Mononuclear cell (primary cell): ENCODE measurements around the gene OPTN.

DNA sequence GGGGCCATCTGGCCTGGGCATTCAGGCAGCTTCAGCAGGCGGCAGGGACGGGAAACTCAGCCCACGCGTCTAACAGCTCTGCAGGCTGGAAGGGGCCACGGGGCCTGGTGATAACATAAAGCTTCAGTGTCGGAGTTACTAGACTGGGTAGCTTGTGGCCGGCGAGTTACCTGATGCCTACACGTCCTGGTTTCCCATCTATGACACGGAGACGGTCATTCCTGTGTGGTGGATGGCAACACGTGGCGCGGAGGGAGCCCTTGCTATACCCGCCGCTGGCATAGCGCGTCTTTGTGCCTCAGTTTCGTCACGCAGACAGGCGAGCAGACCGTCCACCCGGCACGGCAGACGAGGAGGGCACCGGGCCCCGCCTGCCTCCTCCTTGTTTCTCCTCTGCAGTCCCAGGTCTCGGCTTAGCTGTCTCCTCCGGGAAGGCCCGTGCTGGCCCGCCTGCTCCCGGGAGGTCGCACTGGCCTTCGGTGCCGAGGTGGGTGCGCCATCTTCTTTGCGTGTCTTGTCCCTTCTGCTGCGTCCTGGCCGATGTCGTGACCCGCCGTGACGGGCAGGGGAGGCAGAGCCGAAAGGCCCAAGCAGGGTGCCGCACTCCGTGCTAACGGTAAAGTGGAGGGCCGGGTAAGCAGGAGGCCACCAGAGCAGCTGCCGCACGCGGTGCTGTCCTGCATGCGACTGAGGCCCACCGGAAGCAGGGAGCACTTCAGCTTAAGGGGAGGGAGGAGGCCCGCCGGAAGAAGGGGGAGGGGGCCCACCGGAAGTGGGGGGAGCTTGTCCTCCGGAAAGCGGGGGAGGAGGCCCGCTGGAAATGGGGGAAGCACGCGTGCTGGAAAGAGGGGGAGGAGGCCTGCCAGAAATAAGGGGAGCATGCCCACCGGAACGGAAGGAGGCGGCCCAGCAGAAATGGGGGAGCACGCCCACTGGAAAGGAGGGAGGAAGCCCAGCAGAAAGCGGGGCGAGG lies 71.1 kb downstream of the PROSER2 start:
- RRBS, result 91% methylated on average over 16 of the region's 67 CpGs

DNA sequence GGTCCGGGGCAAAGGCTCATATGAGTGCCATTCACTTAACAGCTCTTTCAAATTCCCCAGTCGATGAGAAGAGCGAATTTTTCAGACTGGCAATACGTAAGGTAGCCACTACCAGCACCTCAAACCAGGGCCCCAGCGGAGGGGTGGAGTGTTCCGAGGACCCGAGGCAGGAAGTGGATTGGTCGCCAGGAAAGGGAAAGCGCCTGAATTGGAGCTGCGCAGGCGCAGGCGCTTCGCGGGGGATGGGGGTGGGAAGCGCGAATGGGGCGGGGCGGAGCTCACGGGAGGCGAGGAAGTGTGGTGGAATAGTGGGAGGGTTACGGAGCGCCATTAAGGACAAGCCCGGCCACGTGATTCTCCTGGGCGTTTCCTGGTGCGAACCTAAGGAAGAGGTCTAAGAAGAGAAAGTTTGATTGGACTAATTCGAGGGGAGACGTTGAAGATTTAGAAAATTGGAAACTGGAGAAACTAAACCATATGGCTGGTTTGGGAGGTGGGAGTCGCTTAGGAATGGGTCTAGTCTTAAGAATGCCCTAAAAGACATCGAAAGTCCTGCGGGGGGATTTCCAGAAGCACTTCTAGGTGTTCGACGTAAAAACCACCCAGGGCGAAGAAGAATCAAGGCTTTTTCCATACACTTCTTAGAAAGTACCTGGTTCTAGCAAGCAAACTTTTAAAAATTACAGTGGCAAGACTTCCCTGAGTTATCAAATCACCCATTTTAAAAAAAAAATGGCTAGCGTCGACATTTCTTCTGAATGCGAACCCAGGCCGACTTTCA lies 636 bp upstream of the UPF2 start:
- RRBS, result no CpG with 5 or more reads among the region's 38 CpGs

GRCh38 chr10:12333664-12334457 lies 15.5 kb upstream of the CAMK1D start:
- RRBS, result 61% methylated on average over 4 of the region's 17 CpGs

DNA sequence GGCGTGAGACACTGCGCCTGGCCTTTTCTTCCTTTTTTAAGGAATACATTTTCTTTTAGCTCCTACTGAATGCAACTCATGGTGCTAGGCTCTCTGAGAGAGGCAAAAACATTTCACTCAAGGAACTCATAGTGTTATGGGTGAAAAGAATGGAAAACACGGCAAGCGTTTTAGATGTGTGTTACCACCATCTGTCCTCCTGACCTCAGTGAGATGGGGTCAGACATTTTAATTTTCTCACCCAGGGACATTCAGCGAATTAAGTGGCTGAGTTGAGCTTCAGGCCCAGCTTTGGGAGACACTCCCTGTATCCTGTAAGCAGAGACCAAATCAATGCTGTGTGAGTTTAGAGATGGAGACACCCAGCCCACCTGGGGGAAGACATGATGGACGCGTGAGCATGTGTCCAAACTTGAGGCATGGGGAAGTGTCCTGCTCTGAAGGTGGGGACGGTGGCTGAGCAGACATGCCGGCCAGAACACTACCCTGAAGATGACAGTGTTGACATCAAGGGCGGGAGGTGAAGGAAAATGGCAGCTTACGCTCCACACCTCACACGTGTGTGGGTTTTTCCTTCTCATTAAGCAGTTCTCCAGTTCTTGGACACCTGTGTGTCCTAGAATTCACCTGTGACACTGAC lies 44.1 kb downstream of the CAMK1D start:
- RRBS, result no CpG with 5 or more reads among the region's 12 CpGs

DNA sequence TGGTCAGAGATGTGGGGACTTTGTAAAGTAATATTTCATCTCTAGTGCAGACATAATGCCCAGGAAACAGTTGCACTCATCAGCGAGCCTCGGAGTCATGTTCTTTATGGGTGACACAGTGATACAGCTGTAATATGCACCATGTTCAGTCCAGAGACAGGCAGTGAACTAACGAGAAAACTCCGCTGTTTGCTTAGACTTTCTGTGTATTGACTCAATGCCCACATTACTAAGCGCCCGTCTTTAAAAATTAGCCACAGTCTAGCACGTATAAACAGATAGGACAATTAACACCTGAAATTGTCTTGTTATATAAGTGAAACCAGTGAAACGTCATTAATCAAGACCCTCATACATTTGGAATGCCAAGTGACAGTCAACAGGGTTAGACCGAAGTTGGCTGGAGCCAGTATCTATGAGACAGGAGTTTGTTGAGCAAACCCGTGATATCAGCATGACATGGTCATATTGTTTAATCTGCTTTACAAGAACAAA lies 56.0 kb downstream of the CAMK1D start:
- RRBS, result no CpG with 5 or more reads among the region's 10 CpGs

DNA sequence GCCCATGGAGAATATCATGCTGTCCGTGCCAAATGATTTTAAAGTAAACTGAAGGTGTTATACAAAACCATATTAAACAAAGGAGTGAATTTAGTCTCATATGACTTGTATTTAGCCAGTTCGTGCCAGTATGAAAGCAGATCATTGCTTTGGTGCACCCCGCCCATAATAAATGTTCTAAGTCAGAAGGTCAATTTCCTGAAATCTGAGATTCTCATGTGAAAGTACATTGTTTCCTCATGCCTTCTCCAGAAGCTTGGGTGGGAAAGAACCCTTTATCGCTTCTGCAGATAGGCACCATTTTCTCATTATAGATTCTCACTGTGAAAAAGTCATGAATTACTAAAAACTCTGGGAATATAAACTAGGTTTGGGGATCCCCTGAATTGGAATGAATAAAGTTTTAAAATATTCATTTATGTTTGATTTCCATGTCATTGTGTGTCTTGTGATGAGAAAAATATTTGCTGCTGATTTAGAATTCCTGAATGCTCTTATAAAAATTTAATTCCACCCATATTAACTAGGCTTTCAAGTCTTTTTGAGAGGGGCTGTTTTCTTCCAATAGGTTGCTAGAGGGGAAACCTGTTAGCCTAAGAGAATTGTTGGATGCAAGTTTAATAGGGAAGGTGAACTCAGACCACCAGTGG lies 106.6 kb downstream of the CAMK1D start:
- RRBS, result no CpG with 5 or more reads among the region's 4 CpGs

DNA sequence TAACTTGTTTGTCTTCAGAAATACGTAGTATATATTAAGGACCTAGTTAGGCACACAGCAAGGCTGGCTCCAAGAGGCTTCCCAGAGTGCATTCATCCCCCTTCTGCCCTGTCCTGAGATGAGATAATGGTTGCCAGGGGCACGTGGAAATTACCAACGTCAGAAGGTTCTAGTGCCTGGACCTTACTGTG lies 181.8 kb downstream of the CAMK1D start:
- RRBS, result no CpG with 5 or more reads among the region's 3 CpGs

GRCh38 chr10:12531446-12531952 lies 182.2 kb downstream of the CAMK1D start:
- RRBS, result no CpG with 5 or more reads among the region's 9 CpGs

DNA sequence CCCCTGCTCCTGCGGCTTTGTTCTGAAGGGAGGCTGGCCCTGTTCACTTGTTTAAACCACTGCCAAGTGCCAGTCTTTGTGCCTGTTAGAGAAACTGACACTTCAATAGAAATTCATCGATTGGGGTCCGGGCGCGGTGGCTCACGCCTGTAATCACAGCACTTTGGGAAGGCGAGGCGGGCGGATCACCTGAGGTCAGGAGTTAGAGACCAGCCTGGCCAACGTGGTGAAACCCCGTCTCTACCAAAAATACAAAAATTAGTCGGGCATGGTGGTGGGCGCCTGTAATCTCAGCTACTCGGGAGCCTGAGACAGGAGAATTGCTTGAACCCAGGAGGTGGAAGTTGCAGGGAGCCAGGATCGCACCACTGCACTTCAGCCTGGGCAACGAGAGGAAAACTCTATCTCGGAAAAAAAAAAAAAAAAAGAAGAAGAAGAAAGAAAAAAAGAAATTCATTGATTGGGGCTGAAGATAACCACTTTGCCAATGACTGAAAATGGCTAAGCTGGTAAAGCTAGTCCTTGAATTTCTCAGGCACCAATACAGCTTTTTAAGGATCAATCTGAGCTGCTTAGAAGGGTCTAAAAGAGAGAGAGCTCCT lies 210.9 kb downstream of the CAMK1D start:
- RRBS, result no CpG with 5 or more reads among the region's 17 CpGs

- RRBS, result no CpG with 5 or more reads among the region's 7 CpGs
Observed at GRCh38 chr10:12602506-12602863, 253.1 kb downstream of the CAMK1D start.

DNA sequence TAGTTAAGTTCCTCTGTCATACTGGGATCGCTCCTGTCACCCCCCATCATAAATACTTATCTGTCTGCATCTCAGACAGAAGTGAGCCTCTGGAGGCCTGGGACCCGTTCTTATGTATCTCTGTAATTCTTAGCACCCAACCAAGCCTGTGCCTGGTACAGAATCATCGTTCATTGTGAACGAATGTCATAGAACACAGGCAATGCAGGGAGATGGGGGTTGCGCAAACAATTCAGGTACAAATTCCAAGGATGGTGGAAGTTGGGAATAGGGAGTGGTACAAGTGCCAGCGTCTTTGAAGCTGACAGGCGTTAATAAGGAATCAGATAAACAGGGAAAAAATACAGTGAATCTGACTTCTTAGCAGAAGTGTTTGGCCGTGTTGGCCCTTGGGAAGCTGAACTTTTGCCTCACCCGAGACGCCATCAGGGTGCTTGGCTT lies 254.7 kb downstream of the CAMK1D start:
- RRBS, result no CpG with 5 or more reads among the region's 10 CpGs

DNA sequence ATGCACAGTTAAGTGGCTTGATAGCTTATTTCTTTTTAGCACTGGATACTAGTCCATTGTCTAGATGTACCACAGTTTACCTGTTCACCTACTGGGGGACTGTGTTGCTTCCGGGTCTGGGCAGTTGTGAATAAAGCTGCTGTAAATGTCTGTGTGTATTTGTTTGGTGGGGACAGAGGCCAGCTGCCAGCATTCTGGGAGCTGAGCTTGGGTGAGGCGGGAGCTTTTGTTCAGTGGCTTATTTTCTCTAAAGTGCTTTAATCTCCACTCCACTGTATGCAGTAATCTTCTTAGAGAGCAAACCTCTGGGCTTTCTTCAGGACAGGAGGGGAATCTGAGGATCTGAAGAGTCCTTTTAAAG lies 279.6 kb downstream of the CAMK1D start:
- RRBS, result no CpG with 5 or more reads among the region's 2 CpGs

- RRBS, result no CpG with 5 or more reads among the region's 10 CpGs
Observed at GRCh38 chr10:12844902-12845429, 156.5 kb downstream of the CCDC3 start.

GRCh38 chr10:13099346-13100321 lies at the start of gene OPTN:
Gene OPTN, plus strand, starts transcription at chr10:13100163.
- RRBS, result 2% methylated on average over 19 of the region's 60 CpGs

GRCh38 chr10:13136982-13137403 lies 24.4 kb upstream of the MCM10 start:
- RRBS, result no CpG with 5 or more reads among the region's 13 CpGs

DNA sequence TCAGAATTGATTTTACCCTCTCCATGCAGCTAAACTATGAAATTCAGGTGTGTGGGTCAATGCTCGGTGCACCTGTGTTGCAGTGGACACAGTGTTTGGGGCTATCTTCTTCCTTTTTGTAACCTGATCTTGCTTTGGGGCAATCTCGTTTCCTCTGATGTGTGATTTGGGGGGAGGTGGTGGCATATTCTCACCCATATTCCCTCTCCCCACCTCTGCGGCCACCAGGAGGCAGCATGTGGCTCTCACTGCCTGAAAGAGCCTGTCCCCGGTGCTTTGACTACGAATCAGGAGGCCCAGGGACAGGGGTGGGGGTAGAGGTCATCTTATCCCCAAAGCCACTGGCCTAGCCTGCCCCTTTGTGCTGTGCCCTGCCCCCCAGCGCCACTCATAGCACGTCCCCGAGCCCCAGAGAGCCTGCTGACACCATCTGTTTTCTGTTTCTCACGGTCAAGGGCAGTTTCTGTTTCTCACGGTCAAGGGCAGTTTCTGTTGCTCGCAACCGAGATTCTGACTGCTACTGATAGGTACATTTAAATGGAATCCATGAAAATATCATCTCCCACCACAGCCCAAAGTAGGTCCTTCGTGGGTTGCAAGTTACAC lies 28.3 kb downstream of the PHYH start:
- RRBS, result no CpG with 5 or more reads among the region's 13 CpGs

GRCh38 chr10:13272186-13272670 lies 27.6 kb downstream of the PHYH start:
- RRBS, result no CpG with 5 or more reads among the region's 12 CpGs

DNA sequence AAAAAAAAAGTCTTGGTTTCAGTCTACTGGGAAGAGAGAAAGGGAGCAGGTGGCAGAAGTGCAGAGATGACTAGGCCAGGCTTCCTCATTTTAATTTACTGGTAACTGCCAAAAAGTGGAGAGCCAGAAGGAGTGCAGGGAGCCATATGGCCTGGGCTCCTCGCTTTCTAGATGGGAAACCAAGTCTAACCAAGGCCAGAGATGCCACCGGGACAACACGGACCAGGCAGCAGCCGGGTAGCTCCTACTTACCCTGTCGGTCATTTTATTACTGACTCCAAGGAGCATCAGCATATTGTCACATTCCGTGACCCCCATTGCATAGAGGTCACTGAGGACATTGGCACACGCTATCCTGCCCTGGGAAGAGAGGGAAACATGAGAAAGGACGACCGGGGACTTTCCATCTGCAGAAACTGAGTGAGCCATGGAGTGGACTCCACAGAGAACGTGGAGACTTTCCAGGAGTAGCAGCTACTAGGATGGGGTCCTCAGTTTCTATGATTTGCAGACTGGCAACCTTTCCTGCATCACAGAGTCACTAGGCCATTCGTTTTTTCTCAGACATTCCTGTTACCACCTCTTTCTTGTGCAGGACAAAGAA lies 12.0 kb downstream of the SEPHS1 start:
- RRBS, result no CpG with 5 or more reads among the region's 11 CpGs

DNA sequence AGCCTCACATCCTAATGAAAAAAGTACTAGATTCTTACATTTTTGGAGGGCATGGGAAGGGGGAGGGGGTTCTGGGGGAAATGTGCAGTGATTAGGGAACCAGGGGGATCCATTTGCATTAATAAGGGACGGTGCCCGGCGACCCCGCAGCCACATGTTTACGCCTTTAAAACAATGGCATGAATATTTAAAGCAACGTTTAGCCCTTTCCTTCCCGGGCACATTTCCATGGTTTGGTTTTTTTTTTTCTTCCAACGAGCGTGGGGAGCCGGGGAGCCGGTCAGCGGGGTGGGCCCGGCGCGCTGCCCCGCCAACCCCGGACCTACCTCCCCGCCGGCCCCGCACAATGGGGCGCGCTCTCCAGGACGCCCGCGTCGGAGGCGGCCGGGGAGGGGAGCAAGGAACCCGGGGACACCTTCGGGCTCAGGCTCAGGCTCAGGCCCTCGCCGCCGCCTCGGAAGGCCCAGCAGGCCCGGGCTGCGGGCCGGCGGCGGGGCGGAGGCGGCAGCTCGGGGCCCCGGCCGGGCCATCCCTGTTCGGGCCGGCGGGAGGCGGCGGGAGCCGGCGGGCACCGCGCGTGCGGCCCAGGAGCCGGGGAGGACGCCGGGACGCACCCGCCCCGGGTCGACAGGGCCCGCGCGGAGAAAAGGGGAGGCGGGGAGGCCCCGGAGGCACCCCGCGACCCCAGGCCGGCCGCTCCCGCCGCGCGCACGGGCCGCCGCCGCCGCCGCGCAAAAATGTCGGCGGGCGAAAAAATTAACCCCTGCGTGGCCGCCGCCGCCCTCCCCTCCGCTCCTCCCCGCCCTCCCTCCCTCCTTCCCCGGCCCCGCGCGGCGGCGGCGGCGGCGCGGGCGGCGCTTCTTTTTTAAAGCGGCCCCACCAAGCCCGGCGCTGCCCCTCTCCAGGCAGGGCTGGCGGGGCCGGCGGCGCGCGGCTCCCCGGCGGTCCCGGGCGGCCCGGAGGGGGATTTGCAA lies 855 bp downstream of the SEPHS1 start:
- RRBS, result 2% methylated on average over 48 of the region's 117 CpGs

- RRBS, result no CpG with 5 or more reads among the region's 9 CpGs
Observed at GRCh38 chr10:13400451-13401019, 52.4 kb upstream of the SEPHS1 start.